GM12891 (cell line): ENCODE results near the genes CDH16, EXOC3L1, SLC9A5 and PLEKHG4.

DNA sequence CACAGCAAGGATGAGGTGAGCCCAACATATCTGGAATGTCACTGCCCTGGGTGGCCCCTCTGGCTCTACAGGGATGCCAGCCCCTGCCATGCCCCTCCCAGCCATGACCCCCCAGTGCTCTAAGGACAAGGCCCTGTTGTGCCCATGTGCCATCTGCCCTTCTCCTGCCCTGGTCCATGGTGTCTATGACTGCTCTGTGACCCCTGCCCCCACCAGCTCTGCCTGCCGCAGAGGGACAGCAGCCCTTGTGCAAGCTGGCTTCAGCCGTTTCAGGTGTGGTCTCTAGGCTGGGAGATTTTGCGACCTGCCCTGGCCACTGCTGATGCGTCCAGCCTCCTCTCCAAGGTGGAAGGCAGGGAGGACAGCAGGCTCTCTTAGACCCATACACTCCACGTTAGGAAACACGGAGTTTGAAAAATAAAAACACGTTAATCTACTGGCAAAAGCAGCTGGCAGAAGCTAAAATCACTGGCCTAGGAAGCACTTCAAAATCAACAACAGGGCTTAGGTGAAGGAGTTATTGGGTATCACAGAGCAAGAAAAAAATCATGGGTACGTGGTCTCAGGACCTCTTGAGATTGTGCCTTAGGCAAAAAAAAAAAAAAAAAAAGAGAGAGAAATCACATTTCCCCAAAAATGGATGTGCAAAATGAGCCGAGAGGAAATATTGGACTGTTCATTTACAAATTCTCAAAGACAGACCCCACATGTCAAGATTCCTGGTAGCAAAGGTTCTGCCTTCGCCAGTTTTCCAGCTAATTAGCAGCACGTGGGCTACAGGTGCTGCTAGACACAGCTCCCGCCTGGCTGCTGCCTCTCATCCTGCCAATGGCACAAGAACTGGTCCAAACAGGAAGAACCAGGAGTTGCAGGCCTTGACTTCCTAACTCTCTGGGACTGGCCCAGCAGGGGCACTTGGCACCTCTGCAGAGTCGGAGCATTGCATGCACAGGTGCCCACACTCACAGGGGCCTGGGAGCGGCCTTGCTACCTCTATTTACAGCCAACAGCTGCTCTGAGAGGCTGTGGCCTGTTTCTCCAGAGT lies 40.0 kb downstream of the TK2 start:
- RRBS, result no CpG with 5 or more reads among the region's 14 CpGs

- RRBS, result no CpG with 5 or more reads among the region's 17 CpGs
Measured at GRCh38 chr16:66516687-66517394, 33.1 kb downstream of the TK2 start.

DNA sequence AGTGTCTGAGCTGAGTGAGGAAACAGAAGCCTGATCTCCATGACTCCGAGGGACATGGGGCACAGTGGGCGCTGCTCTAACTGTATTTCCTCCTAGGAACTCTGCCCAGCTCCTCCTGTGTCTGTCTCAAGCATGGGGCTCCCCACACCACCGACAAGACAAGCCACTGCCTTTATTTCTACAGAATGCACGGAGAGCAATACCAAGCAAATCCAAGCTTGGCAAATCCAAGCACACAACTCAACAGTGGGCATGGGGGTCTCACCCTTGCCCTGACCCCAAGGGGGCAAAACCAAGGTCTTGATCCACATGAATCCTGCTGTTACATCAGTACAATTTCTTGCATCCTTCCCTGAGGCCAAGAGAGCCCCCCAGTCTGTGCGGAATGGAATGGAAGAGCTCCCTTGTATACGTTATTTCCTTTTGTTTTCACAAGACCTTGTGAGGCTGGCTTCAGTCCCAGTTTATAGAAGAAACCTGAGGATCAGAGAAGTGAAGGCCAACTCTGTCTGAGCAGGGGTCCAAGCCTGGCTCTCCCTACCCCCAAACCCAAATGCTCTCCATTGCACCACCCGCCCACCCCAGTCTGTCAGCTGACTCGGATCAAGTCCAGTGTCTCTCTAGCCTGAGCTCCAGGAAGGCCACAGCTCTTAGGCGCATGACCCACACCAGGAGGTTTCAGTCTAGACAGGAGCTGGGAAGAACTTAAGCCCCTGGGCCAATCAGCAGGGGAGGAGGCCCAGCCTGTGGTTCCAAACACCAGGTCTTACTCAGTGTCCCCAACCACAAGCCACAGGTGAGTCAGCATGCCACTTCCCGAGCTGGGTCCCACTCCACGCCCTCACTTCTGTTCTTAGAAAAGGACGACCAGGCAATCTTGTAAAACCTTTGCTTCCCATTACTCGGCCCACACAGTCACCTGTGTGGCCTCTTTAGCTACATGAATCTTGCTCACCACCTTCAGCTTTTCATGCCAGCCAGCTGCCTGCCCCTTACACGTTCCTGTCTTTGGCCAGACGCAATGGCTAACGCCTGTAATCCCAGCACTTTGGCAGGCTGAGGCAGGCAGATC lies 28.0 kb downstream of the TK2 start:
- RRBS, result no CpG with 5 or more reads among the region's 16 CpGs

- RRBS, result 12% methylated on average over 21 of the region's 47 CpGs
Measured at GRCh38 chr16:66578843-66579334, 374 bp upstream of the CMTM2 start.

GRCh38 chr16:66741356-66741862 lies 10.0 kb downstream of the DYNC1LI2 start:
- RRBS, result no CpG with 5 or more reads among the region's 10 CpGs

GRCh38 chr16:66918529-66919594 lies at the start of gene CDH16:
TSS of gene CDH16 (minus strand) at chr16:66918885.
- RRBS, result no CpG with 5 or more reads among the region's 12 CpGs

DNA sequence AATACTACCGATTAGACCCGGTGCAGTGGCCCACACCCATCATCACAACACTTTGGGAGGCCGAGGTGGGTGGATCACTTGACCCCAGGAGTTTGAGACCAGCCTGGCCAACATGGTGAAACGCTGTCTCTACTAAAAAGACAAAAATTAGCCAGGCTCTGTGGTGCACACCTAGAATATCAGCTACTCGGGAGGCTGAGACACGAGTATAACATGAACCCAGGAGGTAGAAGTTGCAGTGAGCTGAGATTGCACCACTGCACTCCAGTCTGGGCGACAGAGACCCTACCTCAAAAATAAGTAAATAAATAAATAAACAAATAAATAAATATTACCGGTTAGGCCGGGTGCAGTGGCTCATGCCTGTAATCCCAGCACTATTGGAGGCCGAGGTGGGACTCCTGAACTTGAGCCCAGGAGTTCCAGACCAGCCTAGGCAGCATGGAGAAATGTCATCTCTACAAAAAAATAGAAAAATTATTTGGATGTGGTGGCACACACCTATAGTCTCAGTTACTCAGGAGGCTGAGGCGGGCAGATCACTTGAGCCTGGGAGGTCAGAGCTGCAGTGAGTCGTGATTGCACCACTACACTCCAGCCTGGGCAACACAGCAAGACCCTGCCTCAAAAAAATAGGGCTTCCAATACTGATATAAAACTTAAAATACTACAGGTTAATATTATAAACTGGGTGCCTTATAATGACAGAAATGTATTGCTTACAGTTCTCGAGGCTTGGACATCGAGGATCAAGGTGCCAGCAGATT lies 10.4 kb downstream of the CES2 start:
- RRBS, result no CpG with 5 or more reads among the region's 14 CpGs

GRCh38 chr16:67104899-67105354 lies 4.8 kb upstream of the PHAF1 start:
- RRBS, result no CpG with 5 or more reads among the region's 4 CpGs

DNA sequence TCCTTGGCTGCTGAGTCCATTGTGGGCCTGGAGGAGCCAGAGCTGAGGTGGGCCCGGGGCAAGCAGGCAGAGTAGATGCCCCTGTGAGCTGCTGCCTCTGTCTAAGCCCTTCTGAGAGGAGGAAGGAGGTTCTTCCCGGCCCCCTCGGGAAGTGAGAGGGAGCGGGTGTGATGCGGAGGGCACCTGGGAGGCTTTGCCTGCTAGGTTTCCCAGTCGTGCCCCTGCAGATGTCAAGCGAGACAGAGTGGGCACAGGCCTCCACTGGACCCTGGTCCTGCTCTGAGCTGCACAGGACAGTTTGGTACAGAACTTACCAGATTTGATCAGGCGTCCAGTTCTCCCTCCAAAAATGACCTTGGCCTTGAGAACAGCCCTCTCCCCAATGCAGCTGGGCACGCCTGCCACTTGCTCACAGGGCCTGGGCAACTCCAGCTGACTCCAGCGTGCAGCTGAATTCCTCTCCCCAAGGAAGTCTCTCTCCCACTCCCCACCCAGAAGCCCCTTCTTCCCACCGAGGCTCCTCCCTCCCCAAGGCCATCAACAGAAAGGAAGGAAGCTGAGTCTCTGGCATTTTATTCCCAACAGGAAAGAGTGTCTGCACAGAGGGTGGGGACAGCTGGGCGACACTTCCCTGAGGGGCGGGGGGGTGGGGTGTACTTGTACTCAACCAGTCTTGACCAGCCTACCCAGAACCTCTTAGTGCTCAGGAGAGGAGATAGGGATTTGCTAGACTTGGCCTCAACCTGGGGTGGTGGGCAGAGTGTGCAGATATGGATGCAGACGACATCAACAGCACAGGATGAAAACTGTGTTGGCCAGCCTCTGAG lies at the start of gene EXOC3L1:
Gene EXOC3L1 (minus strand): TSS at position 480 of the 827 bp plus-strand sequence.
- RRBS, result 61% methylated on average over 2 of the region's 14 CpGs

DNA sequence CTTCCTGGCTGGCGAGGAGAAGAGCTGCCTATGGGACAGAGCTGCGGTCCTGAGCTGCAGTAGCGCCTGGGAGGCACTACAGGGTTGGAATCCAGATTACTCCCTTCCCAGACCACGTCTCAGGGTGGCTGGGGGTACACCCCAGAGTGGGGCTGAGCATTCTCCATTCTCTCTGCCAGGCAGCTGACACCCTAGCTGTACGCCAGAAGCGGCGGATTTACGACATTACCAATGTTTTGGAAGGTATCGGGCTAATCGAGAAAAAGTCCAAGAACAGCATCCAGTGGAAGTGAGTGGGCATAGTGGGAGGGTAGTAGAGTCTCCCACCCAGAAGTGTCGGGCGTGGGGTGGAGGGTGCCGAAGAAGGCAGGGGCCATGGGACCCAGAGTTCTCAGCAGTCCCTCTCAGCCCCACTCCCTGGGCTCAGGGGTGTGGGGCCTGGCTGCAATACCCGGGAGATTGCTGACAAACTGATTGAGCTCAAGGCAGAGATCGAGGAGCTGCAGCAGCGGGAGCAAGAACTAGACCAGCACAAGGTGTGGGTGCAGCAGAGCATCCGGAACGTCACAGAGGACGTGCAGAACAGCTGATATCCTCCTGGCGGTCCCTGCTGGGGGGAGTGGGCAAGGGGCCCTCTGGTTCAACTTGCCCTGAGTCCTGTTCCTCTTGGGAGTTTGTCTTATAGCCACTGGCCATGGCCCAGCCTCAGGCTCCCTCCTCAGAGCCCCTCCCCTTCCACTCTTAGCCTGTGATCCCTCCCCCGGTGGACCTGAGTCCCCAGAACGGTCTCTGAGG lies 824 bp downstream of the E2F4 start:
- RRBS, result no CpG with 5 or more reads among the region's 22 CpGs

GRCh38 chr16:67200321-67200909 lies 1.5 kb downstream of the ELMO3 start:
- RRBS, result no CpG with 5 or more reads among the region's 9 CpGs

GRCh38 chr16:67248083-67249476 lies at the start of gene SLC9A5:
TSS of gene SLC9A5 (plus strand) at chr16:67248979.
- RRBS, result 1% methylated on average over 14 of the region's 97 CpGs

- RRBS, result under 1% methylated on average over 6 of the region's 58 CpGs
Measured at GRCh38 chr16:67279468-67280002, at the start of gene PLEKHG4. TSS of gene PLEKHG4 (plus strand) at chr16:67279532.

- RRBS, result no CpG with 5 or more reads among the region's 4 CpGs
Measured at GRCh38 chr16:67363238-67364115, 29.8 kb downstream of the TPPP3 start.

DNA sequence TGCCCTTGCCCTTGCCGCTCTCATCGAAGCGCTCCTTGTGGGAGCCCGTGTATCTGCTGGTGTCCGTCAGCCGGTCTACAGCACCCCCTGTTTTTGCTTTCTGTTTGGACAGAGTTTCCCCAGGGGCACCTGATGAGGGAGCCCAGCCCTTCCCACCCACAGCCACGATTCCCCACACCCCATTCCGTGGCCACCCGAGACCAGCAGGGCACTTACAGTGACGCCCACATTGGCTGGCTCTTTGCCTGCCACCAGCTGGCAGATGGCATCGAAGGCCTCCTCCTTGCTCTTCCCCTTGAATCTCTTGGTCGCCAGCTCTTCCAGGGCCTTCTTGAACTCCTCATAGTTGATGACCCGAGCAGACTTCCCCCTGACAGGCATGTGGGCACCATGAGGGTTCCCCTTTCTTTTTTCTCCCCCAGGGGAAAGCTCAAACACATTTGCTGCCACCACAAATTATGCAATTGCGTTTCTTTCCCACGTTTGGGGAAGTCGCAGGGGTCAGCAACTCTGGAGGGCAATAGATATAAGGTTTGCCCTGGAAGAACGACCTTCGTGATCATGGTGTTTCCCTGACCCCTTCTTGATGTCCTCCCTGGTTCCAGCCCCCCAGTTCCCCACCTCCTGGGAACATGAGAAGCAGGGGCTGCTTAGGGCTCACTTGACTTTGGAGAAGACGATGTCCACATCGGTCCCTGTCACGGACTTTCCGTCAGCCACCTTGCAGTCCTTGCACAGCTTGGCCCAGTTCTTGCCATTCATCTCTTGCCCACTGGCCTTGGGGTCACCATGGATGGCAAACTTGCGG lies 2.8 kb downstream of the TPPP3 start:
- RRBS, result no CpG with 5 or more reads among the region's 23 CpGs

DNA sequence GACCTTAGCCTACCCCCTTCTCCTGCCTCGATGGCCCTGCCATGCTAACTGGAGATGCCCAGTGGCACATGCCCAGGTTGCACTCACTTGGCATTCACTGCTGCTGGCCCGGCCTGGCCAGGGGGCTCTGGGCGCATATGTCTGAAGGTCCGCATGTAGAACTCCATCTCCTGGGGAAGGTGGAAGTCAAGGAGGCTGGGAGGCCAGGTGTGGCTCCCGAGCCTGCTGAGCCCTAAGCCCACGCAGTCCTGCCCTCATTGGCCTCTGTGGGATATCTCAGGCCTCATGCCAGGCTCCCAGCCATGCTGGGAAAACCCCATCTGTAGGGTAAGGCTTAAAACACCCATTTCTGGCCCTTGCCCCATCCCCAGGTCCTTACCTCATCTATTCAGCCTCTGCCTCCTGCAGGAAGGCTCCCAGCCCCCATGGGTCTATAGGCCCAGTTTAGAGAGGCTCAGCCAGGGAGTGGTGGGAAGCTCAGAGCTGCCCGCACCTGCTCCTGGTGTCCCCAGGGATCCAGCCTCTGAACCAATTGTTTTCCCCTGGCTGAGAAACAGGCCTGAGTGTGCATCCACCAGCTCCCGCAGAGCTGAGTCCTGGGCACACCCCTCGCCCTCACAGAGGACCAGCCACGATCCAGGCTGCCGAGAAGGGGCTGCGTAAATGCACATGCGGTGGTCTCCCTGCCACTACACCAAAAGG lies 2.2 kb upstream of the TPPP3 start:
- RRBS, result no CpG with 5 or more reads among the region's 13 CpGs

GRCh38 chr16:67427961-67428572 lies 2.9 kb upstream of the HSD11B2 start:
- RRBS, result no CpG with 5 or more reads among the region's 10 CpGs

GRCh38 chr16:67430705-67431046 lies 245 bp upstream of the HSD11B2 start:
- RRBS, result 2% methylated on average over 28 of the region's 35 CpGs

- RRBS, result 2% methylated on average over 6 of the region's 9 CpGs
Measured at GRCh38 chr16:67529447-67529613, 701 bp downstream of the RIPOR1 start.

- RRBS, result 3% methylated on average over 17 of the region's 63 CpGs
Measured at GRCh38 chr16:67529614-67530878, 1.4 kb downstream of the RIPOR1 start.